Metanephros (tissue), 2 donors: ENCODE measurements around a stretch of chr1.

GRCh38 chr1:182878749-182879584 is 39.8 kb downstream of the DHX9 start:
- RAMPAGE, long total RNA: no peak

- RAMPAGE, long total RNA: no peak
Observed at GRCh38 chr1:183032353-183033212, 9.4 kb downstream of the LAMC1 start.

- RAMPAGE, long total RNA: no peak
Observed at GRCh38 chr1:183048557-183049079, 25.4 kb downstream of the LAMC1 start.

DNA sequence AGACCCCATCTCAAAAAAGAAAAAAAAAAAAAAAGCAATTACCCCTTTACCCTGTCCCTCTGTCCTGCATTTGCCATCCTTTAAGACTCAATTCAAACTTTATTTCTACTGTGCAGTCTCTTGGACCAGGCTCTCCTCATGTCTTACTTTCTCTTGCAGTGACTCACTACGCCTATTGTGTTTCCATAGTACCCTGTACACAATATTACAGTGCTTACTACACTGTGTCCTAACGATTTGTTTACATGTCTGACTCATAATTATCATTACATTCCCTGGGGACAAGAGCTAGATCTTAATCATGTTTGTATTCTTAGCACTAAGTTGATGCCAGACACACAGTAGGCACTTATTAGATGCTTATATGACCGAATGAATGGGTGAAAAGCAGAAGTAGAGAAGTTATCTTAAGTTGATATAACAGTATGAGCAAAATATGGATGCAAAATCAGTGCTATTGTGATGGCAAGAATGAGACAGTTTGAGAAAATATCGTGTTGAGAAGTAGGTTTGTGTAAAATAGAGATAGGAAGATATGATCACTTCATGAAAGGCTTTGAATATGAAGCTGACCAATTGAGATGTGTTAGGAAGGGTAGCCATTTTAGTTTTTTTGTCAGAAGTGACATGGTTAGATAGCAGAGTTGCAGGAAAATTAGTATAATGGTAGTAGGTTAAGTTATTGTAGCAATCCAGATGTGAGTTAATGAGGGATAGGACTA is 37.3 kb downstream of the LAMC1 start:
- RAMPAGE, long total RNA: no peak

DNA sequence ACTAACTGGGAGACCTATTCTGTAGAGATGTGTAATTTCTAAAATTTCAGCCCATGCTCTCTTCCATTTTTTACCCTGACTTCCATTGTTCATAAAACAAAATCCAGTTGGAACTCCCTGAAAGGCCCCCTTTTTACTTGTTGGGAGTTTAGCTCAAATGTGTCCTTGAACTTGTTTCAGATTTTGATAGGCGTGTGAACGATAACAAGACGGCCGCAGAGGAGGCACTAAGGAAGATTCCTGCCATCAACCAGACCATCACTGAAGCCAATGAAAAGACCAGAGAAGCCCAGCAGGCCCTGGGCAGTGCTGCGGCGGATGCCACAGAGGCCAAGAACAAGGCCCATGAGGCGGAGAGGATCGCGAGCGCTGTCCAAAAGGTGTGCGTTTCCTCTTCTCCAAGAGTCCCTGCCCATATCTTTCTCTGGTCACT is 49.8 kb upstream of the LAMC2 start:
- RAMPAGE, long total RNA: no peak

DNA sequence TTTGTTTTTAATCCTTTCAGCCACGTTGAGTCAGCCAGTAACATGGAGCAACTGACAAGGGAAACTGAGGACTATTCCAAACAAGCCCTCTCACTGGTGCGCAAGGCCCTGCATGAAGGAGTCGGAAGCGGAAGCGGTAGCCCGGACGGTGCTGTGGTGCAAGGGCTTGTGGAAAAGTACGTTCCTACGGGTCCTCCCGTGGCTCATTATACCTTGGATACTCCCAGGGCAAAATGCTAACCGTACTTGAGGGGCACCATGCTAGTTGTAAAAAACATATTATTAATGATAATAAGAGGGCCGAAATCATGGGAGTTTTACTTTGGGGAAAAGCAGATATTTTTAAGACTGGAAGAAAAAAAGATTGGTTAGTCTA is 49.5 kb downstream of the LAMC2 start:
- RAMPAGE, long total RNA: no peak

DNA sequence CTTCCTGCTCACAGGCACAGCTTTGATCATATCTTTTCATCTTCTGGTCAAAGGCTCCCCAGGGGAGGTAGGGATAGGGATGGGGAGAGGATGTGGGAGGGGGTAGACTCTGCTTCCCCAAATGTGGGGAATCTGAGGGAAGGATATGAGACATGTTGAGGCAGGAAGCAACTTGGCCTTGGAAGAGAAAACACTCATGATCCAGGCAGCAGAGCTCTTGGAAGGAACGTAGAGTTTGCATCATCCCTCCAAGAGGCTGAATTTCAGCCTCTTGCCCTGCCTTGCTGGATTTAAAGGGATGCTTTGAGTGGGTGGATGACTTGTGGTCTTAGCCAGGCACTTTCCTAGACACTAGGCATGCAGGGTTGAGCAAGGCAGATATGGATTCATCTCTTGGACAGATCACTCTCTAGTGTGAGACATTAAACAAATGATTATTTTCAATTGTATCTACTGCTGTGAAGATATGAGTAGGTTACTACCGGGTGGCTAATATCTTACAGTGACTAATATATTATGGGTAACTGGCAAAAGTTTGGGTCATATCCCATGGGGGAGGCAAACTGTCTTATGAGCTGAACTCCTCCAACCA is 82.0 kb downstream of the LAMC2 start:
- RAMPAGE, long total RNA: no peak

- RAMPAGE, long total RNA: no peak
Observed at GRCh38 chr1:183281572-183282229, 95.6 kb downstream of the LAMC2 start.

DNA sequence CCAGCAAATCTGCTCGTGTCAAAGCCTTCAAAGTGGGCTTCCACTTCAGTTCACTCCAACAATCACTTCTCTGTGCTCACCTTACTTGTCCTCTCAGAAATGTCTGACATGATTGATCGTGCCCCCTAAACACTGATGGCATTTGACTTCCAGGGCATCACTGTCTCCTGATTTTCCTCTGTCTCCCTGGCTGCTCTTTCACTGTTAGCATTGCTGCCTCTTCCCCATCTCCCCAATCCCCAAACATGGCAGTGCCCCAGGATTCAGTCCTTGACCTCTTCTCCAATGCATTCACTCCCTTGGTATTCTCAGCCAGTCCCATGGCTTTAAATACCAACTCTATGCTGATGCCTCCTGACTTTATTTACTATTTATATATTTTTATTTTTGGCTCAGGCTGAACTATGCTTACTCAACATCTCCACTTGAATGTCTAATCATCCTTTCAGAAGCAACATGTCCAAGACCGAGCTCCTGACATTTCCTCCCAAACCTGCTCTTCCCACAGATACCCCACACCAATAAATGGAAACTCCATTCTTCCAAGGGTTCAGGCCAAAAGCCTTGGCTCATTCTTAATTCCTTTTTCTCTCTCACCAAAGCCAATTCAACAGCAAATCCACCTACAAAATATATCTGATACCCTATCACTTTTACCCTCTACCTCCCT is 26.3 kb downstream of the NMNAT2 start:
- RAMPAGE, long total RNA: no peak

DNA sequence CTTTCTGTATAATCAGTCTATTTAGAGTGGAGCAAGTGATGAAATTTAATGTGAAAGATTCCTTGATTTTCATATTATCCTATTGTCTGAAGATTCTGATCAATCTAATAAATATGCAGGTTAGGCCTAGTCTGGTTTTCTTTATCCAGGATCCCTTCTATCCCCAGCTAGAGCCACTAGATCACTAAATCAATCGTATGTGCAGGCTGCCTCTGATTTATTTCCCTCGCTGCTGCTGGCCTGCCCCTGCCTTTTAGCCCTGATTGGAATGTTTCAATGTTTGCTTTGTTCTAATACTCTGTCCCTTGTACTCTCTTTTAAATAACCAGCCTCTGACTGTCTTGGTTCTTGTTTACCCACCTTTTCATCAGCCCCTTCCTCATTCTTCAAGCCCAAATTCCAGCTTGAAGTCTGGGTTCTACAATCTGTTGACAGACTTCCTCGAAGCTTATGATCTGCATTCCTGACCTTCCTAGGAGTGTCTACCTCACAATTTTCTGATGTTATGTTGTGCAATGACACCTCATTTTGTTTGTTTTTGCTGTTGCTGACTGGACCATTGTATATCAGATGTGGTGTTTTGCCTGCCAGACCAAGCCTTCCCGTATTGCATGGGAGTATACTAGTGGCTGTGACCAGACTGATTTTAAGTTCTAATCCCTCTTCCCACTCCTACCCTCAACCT is 46.5 kb upstream of the APOBEC4 start:
- RAMPAGE, long total RNA: no peak

DNA sequence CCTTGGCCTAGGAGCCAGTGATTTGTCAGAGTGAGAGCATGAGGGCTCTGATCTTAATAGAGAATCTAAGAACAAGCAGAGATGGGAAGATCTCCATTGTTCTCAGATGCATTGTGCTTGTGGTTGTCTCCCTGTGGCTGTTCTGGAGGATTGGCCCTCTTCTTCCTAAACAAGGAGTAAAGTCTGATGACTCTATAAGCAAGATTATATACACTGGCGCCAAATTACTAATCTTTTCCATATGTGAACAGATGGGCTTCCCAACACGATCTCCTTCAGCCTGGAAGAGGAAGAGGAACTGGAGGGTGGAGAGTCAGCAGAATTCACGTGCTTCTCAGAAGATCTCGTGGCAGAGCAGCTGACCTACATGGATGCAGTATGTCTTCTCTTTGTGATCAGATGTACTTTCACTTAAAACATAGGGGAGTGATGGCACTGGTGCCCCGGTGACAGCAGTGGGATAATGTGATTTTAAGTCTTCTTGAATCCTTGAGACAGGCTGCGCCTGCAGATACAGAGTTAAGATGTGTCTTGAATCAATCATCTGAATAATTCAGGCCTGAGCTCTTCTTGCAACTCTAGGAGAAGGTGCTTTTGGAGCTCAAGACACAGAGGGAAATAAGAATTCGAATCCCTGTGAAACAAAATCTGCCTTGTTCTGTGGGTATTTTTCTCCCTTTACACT is 78.8 kb downstream of the RGL1 start:
- RAMPAGE, long total RNA: no peak

DNA sequence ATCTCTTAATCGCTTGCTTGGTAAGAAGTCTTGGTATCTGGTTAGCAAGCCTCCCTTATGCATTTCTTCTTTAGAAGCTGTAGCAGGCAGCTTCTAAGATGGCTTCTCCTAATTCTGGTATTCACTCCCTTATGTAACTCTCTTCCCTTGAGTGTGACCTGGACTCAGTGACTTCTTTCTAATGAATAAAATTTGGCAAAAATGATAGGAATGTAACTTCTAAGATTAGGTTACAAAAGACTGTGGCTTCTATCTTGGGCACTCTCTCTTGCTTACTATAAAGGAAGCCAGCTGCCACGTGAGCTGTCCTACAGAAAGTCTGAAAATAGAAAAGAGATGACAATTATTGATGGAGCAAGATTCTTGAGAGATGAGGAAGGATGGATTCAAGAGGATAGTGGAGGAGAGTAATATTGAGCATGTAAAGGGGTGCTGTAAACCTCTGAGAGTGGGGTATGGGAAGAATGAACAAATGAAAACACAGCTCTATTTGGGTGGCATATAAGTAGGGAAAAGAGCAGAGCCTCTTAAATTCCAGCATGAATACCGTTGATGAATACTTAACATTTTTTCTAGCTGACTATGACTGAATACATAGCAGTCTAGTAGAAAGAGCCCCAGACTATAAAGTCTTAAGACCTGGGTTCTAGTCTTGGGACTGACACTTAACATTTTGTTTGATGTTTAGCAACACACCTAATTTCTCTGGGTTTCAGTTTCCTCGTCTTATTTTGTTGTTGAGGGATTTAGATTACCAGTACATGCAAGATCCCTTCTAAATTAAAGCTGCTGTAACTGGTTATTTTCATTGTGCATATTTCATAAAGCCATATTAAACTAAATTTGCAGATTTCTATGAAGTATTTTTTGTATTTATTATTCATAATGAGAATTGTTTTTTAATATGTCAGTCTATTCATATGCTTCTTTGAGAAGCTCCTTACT is 5.6 kb downstream of the TSEN15 start:
- RAMPAGE, long total RNA: no peak

GRCh38 chr1:184388880-184389360 is 2.1 kb downstream of the C1orf21 start:
- RAMPAGE, long total RNA: no peak

DNA sequence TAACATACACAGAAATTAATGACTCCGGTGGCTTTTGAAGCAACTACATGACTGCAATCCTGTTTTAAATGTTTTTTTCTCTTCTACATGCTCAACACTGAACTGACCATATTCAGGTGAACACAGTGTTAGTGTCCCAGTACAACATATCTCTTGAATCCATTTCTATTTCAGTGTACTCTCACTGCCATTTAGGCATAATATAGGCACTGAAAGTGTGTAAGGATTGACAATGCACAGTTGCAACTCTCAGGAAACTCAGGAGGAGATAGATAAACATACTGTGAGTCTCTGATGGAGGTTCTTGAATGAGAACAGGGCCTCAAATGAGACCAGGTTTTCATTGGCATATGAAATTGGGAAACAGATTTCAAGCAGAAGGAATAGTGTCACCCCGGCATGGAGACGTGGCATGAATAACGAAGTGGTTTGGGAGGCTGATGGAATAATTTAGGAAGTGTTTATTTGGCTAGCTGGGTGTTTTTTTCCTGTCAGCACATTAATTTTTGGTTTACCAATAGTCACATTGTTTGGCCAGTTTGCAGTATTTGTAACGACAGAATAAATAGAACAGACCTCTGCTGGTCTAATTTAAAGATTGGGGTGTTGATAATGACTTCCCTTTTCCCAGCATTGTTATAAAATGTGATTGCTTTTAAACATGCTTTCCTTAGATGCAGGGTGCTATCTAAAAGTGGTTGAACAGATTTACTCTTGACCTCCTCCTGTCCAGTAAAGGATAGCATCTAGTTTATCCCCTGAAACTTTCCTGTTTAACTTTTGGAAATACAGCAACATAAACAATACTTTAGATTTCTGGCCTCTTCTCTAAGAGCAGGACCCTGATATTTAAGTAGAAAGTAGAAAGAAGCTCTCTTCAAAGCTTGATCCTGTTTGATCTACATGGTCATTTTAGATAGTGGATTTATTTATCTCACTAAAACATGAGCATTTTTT is 132.0 kb downstream of the C1orf21 start:
- RAMPAGE, long total RNA: no peak

DNA sequence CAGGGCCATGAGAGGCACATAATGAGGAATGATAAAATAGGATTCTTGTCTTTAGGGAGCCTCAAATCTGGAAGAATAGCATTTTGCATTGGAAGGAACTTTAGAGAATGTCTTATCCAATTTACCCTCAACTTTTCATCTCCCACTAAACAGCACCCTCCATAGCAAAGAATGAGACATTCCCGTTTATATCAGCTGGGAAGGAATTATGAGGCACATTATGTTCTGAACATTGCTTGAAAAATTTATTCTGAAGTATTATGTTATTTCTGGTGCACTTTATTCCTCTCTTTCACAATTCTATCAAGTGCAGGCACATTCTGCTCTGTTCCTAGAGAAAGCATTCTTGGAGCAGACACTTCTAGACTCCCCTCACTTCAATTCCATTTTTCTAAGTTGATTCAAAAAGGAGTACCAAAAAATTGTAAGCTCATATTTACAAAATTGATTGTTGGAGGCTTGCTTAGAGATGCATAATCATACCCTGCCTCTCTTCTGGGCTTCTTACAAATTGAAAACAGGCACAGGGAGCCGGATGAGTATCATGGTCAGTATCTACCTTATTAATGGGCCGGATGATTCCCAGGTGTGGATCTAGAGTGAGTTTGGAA is 147.8 kb downstream of the EDEM3 start:
- RAMPAGE, long total RNA: no peak

- RAMPAGE, long total RNA: no peak
Observed at GRCh38 chr1:184615093-184615987, 139.3 kb downstream of the EDEM3 start.

- RAMPAGE, long total RNA: no peak
Observed at GRCh38 chr1:184620935-184621418, 133.7 kb downstream of the EDEM3 start.

GRCh38 chr1:185139999-185140577 is 16.7 kb downstream of the TRMT1L start:
- RAMPAGE, long total RNA: no peak

DNA sequence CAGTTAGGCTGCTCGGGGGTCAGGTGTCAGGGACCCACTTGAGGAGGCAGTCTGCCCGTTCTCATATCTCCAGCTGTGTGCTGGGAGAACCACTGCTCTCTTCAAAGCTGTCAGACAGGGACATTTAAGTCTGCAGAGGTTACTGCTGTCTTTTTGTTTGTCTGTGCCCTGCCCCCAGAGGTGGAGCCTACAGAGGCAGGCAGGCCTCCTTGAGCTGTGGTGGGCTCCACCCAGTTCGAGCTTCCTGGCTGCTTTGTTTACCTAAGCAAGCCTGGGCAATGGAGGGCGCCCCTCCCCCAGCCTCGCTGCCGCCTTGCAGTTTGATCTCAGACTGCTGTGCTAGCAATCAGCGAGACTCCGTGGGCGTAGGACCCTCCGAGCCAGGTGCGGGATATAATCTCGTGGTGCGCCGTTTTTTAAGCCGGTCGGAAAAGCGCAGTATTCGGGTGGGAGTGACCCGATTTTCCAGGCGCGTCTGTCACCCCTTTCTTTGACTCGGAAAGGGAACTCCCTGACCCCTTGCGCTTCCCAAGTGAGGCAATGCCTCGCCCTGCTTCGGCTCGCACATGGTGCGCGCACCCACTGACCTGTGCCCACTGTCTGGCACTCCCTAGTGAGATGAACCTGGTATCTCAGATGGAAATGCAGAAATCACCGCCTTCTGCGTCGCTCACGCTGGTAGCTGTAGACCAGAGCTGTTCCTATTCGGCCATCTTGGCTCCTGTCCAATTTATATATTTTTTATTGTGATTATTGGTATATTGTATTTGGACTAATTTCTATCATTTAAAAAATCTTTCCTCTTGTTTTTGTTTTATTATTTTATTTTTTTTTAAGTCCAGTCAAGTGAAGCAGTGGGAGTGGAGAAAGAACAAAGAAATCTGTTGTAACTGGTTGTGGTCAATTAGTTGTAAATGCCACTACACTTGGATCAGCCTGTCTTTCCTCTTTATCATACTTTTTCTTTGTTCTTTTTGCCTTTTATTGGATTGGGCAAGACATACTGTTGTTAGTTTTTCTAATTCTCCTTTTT is 59.6 kb downstream of the IVNS1ABP start:
- RAMPAGE, long total RNA: no peak

- RAMPAGE, long total RNA: no peak
Observed at GRCh38 chr1:185291518-185292267, 25.4 kb downstream of the IVNS1ABP start.